Ureter (tissue), 1 donor: ENCODE data around the genes EBI3 and MYDGF.

- PRO-cap: no peak
These were observed 20.6 kb upstream of the EBI3 start for GRCh38 chr19:4208535-4209233.

- PRO-cap: no peak
These were observed at the start of gene EBI3 for GRCh38 chr19:4229041-4229667. Gene EBI3 (plus strand): TSS chr19:4229523.

DNA sequence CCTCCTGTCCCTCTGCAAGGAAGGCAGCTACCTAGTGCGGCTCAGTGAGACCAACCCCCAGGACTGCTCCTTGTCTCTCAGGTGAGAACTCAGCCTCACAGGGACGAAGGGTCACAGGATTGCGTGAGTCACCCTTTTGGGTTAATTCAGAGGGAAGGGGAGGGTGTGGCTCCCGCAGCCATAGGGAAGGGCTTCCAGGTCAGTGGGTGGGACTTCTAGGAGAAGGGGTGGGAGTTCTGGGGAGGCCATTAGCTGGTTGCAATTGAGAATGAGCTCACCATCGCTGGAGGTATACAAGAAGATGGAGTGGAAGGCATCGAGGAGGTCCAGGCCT is 9.2 kb downstream of the SHD start:
- PRO-cap: no peak

DNA sequence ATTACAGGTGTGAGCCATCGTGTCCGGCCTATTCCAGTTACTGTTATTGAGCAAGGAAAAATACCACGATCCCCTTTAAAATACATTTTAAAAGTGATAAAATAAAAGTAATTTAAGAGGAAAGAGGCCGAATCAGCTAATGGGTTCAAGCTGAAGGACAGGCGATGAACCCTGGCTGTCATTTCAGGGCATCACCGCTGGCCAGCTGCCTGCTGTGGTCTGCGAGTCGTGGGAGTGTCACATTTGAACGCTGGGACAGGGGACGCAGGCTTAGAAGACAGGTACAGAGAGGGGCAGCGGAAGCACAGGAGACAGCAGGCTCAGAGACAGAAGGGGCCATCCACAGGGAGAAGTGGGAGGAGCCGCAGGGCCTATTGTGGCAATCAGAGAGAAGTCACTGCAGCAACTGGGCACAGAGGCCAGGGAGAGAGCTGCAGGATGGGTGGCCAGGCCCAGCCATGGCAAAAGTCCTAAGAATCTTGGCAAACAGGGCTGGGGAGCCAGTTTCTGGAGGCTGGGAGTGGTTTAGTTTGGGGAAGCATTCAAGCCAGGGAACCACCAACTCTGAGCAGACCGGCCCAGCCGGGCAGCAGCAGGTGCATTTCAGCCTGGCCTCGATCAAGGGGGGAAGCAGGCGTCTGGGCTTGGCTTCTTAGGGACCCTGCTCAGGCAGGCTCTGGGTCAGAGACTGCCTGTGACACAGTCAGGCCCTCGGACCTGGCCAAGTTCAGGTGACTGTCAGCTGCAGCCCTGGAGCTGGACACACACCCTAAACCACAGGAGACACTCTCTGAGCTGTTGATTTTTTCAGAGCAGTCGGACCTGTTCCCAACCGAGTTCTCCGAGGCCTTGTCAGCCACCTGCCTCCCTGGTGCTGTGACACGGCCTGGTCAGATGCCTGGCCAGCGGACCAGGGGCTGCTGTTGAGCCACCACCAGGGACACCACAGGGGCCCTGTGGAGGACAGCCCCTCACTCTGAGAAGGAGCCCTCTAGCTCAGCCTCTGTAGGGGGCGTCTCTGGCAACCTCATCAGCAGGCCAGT is 11.9 kb downstream of the SH3GL1 start:
- PRO-cap: no peak

- PRO-cap: no peak
These were observed 10.9 kb downstream of the SH3GL1 start for GRCh38 chr19:4389391-4389982.

DNA sequence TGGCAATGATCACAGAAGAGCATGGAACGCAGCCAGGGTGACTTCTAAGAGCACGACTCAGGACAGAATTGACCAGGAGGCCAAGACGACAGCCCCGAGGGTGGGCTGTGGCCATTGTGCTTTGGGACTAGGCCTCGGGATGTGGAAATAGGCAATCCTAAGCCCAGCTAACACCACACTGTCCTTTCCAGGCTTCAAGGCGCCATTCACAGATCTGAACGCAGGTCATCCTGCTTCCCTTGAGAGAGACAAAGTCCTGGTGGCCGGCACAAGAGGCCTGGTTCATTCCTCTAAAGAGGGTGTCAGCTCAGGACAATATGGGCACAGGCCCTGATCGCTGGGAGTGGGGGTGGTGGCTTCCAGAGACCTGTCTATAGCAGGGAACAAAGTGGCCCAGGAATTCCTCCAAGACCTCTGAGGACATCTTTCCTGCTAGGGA is 3.2 kb downstream of the SH3GL1 start:
- PRO-cap: no peak

- PRO-cap: no peak
These were observed 10.3 kb downstream of the UBXN6 start for GRCh38 chr19:4447268-4447724.

- PRO-cap: no peak
These were observed 199 bp downstream of the HDGFL2 start for GRCh38 chr19:4472434-4472557.

DNA sequence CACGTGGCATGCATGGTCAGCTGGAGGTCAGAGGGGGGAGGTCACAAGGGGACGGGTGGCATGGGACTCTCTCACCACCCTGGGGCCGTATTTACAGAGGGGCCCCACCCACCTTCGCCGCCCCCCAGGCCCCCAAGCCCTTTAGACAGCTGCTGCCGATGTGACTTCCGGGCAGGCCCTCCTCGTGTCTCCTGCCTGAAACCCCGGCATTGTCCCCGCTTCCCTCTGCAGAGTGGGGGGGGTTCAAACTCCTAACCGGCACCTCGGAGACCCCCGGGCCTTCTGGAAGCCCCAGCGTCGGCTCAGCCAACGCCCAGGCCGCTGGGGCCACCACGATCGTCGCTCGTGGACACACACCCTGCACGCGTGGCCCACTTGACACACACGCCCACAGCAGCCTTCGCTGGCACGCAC is 2.8 kb upstream of the LRG1 start:
- PRO-cap: no peak

GRCh38 chr19:4596160-4596607 is 36.7 kb upstream of the SEMA6B start:
- PRO-cap: no peak

DNA sequence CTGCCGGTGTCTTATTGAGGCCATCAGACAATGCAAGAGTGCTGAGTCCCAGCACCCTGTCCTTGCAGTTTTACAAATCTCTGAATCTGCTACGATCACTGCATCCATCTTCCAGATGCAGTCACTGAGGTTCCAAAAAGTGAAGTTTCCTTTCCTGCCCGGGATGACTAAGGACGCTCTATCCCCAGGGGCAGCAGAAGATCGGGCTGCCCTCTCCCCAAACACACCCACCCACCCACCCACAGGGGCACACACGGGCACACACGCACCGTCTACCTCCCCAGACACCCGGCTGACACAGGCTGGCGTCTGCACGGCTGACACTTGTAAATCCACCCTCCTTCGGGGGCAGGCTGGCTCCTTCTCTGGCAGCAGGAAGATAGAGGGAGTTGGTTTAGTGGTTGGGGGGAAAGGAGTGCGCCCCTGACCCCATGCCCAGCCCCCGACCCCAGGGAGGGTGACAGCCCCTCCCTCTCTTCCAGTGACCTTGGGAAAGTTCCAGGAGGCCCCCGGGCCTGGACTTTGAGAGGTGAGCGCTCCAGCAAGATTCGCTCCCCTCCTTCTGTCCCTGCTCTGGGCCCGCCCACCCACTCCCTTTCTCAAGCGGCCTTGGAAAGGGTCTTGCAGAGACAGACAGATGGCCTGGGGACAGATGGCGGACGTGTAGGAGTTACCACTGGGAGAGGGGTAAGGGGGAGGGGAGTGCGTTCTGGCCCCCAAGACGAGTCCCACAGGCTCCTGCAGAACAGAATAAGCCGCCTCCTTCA is 3.9 kb upstream of the TNFAIP8L1 start:
- PRO-cap: no peak

- PRO-cap: no peak
These were observed 12.7 kb downstream of the MYDGF start for GRCh38 chr19:4657386-4657951.

DNA sequence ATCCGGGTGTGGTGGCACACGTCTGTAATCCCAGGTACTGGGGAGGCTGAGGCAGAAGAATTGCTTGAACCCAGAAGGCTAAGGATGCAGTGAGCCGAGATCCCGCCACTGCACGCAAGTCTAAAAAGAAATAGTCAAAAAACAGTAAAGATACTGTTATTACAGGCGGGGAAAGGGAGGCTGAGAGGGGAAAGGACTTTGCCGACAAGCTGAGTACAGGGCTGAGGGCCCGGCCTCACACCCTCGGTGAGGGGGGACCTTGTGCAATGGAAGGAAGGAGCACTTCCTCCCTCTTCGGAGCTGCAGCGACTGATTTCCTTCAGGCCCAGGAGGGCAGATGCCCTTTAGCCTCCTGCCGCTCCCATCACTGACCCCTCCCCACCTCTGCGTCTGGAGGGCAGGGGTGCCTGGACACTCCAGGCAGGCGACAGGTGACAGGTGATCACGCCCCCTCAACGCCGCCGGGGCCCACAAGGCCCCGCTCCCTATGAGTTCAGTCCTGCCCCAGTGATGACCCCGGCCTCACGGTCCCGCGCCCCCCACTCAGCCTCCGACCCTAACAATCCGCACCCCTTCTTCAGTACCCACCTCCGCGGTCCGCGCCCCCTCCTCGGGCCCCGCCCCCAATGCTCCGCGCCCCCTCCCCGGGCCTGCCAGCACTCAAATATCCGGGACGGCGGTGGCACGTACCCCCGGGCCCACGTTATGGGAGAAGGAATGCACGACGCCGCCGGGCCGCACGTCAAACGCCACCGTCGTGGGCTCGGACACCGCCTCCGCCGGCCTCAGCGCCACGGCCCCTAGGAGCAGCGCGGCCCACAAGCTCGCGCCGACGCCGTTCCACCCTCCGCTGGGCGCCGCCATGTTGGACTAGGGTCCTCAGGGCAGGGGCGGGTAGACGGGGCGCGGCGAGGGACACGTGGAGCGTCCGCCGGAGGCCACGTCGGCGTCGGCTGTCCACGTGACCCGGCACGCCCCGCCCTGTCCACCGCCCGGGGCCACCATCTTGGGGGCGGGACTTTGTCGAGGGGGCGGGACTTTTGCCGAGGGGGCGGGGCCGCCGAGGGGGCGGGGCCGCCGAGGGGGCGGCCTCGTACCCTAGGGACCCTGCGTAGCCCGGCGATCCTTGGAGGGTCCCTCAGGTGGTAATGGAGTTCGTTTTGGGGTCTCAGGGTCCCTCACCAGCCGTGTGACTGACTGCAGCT is at the start of gene MYDGF:
Gene MYDGF, minus strand, starts transcription at position 872 of the 1,205 bp plus-strand sequence.
- PRO-cap: unidirectional peak, minus-strand start at position 872 of the sequence

- PRO-cap: no peak
These were observed 23.4 kb upstream of the MYDGF start for GRCh38 chr19:4693565-4693937.

- PRO-cap: no peak
These were observed 911 bp upstream of the DPP9 start for GRCh38 chr19:4724426-4725080.

DNA sequence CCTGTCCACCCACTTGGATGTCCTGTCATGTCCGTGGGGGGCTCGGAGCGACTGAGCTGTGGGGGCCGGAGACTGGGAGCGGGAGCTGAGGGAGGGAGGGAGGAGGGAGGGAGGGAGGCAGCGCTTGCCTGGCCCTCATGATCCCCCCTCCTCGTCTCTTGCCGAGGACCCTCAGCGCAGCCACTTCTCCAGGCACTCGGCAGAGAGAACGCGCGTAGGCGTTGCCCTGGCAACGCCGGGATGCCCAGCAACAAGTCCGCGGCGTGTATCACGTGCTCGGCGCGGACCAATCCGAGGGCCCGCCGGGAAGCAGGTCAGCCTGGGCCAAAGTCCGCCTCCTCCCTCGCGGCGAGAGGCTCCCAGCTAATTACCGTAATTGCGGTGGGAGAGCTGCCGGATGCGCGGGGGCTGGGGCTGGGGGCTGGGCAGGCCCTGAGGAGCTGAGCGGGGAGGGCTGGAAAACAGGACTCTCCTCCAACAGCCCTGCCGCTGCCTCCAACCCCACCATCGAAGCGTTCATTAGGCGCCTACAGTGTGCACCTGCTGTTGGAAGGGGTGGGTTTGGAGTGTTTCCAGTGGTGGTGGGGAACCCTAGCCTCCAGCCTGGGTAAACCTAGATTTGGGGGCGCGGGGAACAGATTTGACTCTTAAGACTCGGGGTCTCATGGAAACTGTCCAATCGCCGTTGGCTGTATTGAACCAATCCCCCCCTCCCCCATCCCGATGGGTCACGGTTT is 31.7 kb upstream of the FEM1A start:
- PRO-cap: no peak

- PRO-cap: no peak
These were observed 1.4 kb downstream of the FEM1A start for GRCh38 chr19:4792847-4793496.

DNA sequence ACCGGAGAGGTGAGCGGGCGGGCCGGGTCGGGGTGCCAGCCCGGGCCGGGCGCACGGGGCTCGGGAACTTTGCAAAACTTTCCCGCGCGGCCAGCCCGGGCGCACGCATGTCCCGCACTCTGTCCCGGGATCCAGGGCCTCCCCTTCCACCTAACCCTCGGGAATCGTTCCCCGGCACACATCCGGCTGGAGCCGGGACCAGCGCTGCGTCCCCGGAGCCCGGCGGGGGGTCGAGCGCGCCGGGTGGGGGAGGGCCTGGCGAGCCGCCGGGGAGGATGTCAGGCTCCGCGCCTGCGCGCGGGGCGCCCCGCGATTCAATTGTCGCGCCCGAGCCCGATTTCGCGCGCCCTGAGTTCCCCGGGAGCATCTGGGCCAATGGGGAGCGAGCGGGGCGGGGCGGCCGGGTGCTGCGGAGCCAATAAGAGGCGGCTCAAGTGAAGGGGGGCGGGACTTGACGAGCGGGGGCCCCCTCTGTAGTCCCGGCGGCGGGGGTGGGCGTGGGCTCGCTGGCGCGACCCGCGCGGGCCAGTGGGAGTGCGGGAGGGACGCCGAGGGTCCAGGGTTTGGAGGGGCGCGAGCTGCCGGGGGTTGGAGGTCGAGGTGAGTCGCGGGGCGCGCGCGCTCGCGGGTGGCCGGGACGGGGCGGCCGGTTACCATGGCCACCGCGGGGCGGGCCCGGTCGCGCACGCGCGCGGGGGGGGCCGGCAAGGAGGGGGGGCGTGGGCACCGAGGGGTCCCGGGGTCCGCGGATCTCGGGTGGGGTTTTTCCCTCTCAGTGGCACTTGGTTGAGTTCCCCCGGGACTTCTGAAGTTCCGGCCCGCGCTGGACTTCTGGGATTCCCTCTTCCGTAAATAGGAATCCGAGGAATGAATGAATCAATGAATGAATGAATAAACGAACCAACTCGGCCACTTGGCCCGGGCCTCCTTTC is 612 bp downstream of the UHRF1 start:
- PRO-cap: no peak

DNA sequence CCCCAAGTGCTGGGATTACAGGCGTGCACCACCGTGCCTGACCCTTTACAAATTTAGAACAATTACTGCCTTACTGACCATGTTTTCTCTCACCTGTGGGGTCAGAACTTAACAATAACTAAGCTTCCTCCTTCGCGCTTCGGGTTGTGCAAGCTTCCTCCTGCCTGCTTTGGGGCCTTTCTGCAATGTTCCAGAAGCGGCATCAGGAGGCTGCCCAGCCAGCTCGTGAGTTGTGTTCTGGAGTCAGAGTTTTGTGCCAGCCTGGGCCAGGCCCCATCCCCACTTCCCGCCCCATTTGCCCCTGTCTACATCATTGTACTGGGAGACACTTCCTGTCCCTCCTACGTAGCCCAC is 13.2 kb downstream of the UHRF1 start:
- PRO-cap: no peak

- PRO-cap: no peak
These were observed 2.4 kb downstream of the KDM4B start for GRCh38 chr19:4971181-4971864.